ENCODE data around the genes HSP90AB1, SPATS1, MEP1A and ADGRF5.

- RRBS: no CpG with 5 or more reads among the region's 9 CpGs
Measured at GRCh38 chr6:44225723-44226503, 2.5 kb downstream of the SLC29A1 start.

DNA sequence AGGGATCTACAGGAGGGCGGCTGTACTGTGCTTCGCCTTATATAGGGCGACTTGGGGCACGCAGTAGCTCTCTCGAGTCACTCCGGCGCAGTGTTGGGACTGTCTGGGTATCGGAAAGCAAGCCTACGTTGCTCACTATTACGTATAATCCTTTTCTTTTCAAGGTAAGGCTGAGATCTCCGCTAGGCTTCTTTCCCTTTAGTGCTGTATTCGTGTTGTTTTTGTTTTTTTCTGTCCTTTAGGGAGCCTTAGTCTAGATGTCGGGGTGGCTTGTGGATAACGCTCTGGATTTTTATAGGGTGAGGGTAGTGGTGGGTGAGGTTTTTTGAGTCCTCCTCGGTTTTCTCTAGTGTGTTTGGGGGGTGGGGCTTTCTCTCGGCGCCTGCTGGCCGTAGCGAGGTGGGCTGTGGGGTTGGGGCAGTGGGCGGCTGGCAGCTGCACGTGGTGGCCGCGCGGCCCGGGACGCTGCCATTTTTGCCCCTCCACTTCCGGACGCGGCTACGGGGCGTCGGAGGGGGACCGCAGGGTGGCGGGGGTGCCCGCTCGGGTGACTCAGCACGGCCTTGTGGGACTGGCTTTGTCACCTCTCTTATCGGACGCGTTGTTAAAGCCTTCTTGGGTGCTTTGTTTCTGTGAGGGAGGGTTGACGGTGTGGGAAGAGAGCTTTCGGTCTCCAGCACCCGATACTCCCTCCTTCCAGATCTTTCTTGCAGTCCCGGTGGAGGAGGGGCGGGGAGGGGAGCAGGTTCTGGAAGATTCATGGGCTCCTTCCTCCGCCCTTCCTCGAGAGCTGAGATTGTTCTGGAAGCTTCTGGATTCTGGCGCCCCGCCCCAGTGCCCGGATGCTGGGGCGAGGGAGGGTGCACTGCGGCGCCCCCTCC lies at the start of gene HSP90AB1:
TSS of gene HSP90AB1 (plus strand) at position 70 of the 881 bp plus-strand sequence.
- RRBS: 2% methylated on average over 4 of the region's 53 CpGs

DNA sequence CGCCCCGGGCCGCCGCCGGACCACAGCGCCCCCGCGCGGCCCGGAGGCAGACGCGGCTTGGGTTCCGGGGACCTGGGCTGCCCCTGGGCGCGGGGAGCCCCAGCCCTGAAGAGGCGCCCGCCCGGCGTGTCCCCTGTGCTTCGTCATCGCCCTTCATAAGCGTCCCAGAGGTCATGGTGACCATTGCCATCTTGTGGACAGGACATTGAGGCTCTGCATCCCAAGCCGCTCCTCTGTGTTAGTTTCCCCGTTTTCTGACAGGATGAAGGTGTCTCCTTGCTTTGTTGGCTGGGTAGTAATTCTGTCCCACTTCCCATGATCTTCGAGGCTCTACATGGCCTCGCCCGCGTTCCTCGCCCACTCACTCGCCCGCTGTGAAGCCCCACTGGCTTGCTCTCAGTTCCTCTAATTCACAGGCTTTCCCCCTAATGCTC lies 277 bp upstream of the SLC35B2 start:
- RRBS: 2% methylated on average over 6 of the region's 31 CpGs

GRCh38 chr6:44261460-44261888 lies 3.9 kb downstream of the NFKBIE start:
- RRBS: 89% methylated on average over 4 of the region's 8 CpGs

- RRBS: no CpG with 5 or more reads among the region's 8 CpGs
Measured at GRCh38 chr6:44289719-44290415, 7.6 kb downstream of the TCTE1 start.

- RRBS: 6% methylated on average over 11 of the region's 34 CpGs
Measured at GRCh38 chr6:44342414-44342924, at the start of gene SPATS1. SPATS1 (plus strand) TSS chr6:44342650.

DNA sequence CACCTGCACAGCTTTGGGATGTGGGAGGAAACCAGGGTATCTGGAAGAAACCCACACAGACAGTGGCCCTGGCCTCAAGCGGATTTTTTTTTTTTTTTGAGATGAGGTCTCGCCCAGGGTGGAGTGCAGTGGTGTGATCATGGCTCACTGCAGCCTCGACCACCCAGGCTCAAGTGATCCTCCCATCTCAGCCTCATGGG lies 3.5 kb upstream of the CDC5L start:
- RRBS: no CpG with 5 or more reads among the region's 3 CpGs

GRCh38 chr6:44542313-44543264 lies 155.1 kb downstream of the CDC5L start:
- RRBS: no CpG with 5 or more reads among the region's 23 CpGs

DNA sequence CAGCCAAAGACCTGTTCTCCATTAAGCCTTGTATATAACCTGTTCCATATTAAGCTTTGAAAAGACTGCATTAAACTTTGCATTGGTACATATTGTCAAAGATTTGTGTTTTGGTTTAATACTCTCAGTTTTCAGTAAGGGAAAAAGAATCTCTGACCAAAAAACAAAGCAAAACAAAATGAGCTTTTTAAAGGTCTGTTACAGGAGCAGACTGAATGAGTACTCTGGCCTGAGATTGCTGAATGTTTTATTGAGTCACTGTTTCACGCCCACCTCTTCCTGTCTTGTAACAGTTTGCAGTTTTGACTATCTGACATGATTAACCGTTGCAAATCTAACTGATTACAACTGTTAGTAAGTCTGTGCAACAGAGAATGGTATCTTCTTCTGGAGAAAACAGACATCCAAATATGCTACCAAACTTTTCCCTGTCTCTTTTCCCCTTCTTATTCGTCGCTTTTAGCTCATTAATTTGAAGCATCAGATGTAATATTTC lies 59.0 kb upstream of the SUPT3H start:
- RRBS: no CpG with 5 or more reads among the region's 4 CpGs

- RRBS: no CpG with 5 or more reads among the region's 3 CpGs
Measured at GRCh38 chr6:45460967-45461494, 83.3 kb upstream of the SUPT3H start.

DNA sequence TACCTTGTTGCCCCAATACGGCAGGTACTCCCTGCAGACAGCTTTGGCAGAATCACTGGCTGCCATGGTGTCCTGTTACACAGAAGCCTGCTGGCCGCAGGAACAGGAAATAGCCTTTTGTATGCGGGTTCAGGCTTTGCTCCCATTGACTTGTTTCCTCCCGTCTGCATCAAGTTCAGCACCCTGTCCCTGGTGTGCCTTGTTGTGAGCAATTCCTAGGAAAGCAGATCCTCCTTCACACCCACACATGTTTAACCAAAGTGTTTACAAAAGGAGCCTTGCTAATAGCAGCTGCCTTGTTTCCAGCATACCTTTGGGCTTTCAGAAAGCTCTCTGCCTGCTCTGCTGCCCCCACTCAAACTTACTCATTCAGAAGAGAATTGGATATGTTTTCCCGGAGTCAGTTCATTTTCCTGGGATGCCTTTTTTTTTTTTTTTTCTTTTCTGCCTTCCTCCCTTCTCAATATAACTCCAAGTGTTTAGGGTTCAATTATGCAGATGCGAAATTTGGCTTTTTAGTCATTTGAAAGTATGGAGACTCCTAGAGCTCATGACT lies 127.3 kb upstream of the SUPT3H start:
- RRBS: no CpG with 5 or more reads among the region's 6 CpGs

GRCh38 chr6:45548271-45549126 lies 170.8 kb upstream of the SUPT3H start:
- RRBS: no CpG with 5 or more reads among the region's 4 CpGs

GRCh38 chr6:45987837-45988228 lies 27.8 kb downstream of the CLIC5 start:
- RRBS: no CpG with 5 or more reads among the region's 1 CpG

GRCh38 chr6:46399672-46400711 lies 91.3 kb downstream of the RCAN2 start:
- RRBS: no CpG with 5 or more reads among the region's 4 CpGs

DNA sequence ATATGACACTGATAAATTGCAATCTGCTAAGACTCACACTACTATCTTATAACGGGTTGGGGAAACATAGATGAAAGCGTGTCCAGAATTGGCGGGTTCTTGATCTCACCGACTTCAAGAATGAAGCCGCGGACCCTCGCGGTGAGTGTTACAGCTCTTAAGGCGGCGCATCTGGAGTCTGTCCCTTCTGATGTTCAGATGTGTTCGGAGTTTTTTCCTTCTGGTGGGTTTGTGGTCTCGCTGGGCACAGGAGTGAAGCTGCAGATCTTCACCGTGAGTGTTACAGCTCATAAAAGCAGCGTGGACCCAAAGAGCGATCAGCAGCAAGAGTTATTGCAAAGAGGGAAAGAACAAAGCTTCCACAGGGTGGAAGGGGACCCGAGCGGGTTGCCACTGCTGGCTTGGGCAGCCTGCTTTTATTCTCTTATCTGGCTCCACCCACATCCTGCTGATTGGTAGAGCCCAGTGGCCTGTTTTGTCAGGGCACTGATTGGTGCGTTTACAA lies 86.2 kb downstream of the RCAN2 start:
- RRBS: no CpG with 5 or more reads among the region's 18 CpGs

- RRBS: no CpG with 5 or more reads among the region's 1 CpG
Measured at GRCh38 chr6:46437637-46438241, 53.5 kb downstream of the RCAN2 start.

- RRBS: no CpG with 5 or more reads among the region's 8 CpGs
Measured at GRCh38 chr6:46793193-46793653, at the start of gene MEP1A. MEP1A (plus strand) TSS chr6:46793389.

GRCh38 chr6:46921664-46922217 lies at the start of gene ADGRF5:
ADGRF5 (minus strand) TSS chr6:46921938.
- RRBS: no CpG with 5 or more reads among the region's 14 CpGs

- RRBS: no CpG with 5 or more reads among the region's 8 CpGs
Measured at GRCh38 chr6:46947518-46948065, 25.9 kb upstream of the ADGRF5 start.

- RRBS: 44% methylated on average over 2 of the region's 9 CpGs
Measured at GRCh38 chr6:46949630-46950414, 28.1 kb upstream of the ADGRF5 start.